Neuron (in vitro differentiated cells): ENCODE measurements around a stretch of chr5.

DNA sequence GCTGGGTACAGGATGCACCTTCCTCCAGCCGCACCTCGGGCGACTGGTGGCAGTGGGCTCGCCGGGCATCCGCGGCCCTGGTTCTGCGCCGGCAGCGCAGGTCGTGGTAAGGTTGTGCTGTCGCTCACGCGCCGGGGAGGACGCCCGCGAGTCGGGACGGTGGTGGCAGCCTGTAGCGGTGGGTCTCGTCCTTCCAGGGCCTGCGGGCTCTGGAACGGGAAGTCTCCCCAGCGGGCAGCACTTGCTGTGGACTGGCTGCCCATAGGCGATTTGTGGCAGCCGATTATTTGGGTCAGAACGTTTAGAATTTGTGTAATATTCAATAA, 315 bp downstream of the NDUFS6 start:
- PRO-cap: bidirectional peak, plus-strand start at position 137 of the sequence, minus-strand start at position 108 of the sequence

DNA sequence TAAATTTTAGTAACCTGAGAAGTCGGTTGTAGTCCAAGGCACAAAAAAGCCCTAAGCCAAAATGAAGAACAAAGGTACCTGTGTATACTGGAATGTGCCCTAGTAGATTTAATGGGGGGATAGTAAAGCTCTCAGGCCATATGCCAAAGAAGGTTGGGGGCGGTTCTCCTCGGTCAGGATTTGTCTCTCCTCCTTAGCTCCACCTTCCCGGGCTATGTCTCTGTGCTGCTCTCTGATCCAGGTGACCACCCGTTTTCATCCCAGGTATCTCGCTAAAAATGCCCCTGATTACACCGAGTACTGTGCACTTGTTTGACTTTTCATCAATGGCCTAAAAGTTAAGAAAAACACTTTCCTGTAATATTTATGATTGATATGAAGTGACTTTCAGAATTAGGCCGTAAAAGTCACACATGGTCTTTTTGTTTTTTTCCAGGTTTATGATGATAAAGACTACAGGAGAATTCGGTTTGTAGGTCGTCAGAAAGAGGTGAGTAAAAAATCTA, 731 bp downstream of the NDUFS6 start:
- PRO-cap: no peak

- PRO-cap: no peak
These were observed 26.6 kb downstream of the NDUFS6 start for GRCh38 chr5:1827755-1828344.

DNA sequence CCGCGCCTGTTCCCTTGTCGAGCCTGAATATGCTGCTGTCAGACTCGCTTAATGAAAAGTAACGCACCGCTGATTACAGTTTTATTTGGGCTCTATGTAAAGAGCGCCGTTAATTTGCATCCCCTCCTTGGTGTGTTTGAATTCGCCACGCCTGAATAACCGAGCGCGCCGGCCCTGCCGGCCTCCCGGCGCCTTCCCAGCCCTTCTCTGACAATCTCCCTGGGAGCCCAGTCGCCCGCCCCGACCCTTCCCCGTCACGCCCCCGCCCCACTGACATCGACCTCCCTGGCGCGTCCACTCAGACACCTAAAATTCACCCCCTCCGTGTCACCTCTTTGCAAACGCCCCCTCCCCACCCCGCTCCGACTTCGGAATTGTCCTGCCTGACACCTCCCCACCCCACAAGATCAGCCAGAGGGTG, 7.8 kb downstream of the IRX4 start:
- PRO-cap: unidirectional peak, minus-strand start at position 209 of the sequence

DNA sequence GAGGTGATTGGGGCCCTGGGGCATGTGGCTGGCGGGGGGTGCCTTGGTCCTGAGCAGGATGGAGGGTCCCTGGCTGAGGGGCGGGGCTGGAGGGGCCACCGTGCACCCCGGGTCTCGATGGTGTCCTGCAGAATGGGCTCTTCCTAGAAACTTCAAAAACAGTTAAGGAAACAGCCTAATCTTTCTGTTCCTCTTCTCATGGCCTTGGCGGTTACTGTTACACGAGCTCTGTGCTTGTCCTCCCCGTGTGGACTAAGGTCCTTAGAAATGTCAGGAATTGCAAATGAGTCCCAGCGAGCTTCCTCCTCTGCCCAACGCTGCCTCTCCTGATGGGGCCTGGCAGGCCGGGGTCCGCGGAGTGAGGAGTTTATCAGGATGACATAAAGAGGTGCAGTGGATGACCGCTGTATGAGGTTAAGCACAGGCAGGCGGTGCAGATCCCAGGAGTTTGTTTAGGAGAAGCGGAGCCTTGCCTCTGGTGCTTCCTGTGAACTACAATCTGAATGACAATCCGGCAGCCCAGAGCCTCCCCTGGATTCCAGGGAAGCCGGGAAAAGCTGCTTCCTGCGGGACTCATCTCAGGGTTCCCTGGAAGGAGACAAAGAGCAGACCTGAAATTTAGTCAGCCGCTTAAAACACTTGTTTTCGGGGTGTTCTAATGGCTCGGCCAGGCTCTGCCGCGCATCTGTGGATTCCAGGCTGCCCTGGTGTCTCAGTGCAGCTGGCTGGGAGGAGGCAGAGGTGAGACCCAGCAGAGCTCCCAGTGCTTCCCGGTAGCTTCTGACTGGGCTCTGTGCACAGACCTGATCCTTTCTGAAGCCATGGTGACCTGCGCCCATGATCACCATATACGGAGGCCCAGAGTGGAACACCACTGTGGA, 69.7 kb upstream of the IRX4 start:
- PRO-cap: no peak

GRCh38 chr5:2266705-2266936, 383.9 kb upstream of the IRX4 start:
- PRO-cap: no peak

GRCh38 chr5:2278792-2279053, 396.0 kb upstream of the IRX4 start:
- PRO-cap: no peak

DNA sequence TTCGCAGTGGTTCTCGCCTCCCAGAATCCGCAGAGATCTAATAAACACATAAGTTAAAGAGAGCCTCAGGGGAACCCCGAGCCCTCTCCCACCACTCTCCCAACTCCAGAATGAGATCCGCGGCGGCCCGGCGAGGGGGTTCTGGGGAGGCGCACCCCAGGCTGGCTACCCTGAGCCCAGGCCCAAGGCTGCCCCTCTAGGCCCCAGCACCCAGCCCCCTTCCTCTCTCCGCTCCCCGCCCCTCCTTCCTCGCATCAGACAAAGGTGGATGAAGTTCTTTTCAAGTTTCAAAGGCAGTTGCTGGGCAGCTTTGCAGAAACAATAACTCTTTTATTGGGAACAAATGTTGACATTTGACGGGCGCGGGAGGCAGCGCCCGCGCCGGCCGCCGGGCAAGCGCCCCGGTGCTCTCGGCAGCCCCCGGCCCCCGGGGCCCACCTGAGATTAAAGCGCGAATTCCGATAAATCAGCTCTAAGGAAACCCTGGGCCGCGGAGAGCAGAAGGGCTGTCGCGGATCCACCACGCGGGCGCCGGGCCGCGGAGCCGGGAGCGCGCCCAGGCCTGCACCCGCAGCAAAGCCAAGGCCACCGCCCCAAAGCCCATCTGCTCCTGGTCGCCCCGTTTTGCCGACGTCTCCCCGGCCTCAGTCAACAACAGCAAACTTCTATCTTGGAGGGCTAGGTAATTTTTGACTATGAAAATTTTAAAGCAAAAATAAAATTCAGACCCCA, 8.3 kb downstream of the IRX2 start:
- PRO-cap: no peak

DNA sequence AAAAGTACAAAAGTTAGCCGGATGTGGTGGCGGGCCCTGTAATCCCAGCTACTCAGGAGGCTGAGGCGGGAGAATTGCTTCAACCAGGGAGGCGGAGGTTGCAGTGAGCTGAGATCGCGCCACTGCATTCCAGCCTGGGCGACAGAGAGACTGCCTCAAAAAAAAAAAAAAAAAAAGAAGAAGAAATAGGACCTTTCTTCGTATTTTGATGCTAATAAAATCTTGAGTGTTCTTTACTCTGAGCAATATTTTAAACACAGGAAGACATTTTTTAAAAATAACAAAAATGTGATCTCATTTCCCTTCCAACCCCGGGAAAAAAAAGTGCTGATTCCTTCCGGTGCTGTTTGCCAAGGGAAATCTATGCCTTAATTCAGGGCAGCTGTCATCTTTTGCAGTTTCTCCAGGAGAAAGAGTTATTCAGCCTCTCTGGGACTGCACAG, 292.0 kb upstream of the IRX1 start:
- PRO-cap: no peak

- PRO-cap: no peak
These were observed 284.7 kb upstream of the IRX1 start for GRCh38 chr5:3310852-3311466.

GRCh38 chr5:3591153-3591595, 4.5 kb upstream of the IRX1 start:
- PRO-cap: bidirectional peak, plus-strand start at chr5:3591339, minus-strand start at chr5:3591280; bidirectional peak, plus-strand start at chr5:3591784, minus-strand start at chr5:3591522

- PRO-cap: unidirectional peak, plus-strand start at chr5:3597191; unidirectional peak, minus-strand start at chr5:3597333
These were observed 1.6 kb downstream of the IRX1 start for GRCh38 chr5:3597128-3597676.

- PRO-cap: no peak
These were observed 18.2 kb downstream of the IRX1 start for GRCh38 chr5:3613797-3614282.

- PRO-cap: no peak
These were observed 145.5 kb downstream of the IRX1 start for GRCh38 chr5:3741200-3741558.

GRCh38 chr5:5421579-5421887, 944 bp upstream of the ICE1 start:
- PRO-cap: bidirectional peak, plus-strand start at chr5:5421772, minus-strand start at chr5:5421812

DNA sequence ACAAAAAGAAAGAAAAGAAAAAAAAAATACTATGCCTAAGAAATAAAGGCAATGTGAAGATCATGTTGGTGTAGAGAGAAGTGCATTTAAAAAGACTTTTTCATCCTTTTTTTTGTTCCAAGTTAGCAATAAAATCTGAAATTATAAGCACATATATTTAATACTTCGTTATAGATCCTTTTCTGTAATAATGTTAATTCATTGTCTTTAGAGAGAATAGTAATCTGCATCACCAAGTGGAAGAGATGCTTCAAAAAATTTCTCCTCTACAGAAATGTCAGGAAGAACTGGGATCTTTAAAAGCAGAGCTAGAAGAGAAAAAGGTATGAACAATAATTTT, 18.4 kb downstream of the ICE1 start:
- PRO-cap: no peak

DNA sequence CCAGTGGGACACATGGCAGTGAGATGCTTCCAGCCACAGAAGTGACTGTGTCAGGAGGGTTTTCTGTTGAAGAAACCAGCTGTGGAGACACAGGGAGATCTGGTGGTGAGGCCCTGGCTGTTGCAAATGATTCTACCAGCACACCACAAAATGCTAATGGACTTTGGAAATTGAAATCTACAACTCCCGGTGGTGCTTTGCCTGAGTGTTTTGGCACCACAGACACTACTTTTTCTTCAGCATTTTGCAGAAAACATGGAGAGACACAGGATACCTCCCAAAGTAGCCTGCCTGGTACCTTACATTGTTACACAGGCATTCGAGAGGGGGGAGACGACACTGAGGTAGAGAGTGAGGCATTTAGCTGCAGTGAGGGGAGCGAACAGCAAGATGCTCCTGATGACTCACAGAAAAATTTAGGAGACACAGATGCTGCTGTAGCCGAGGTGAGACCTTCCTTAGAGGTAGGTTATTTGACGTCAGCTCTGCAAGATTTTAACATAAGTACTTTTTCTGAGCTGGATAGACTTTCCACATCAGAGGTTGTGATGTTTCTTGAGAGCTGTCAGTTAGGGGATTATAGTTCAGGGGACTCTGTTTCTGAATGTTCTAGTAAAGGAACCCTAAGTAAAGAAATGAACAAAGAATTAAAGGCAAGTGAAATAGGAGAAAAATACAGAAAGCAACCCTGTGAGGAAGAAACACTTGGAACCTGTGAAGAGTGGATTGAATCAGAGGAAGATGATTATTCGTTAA, 40.0 kb downstream of the ICE1 start:
- PRO-cap: no peak

DNA sequence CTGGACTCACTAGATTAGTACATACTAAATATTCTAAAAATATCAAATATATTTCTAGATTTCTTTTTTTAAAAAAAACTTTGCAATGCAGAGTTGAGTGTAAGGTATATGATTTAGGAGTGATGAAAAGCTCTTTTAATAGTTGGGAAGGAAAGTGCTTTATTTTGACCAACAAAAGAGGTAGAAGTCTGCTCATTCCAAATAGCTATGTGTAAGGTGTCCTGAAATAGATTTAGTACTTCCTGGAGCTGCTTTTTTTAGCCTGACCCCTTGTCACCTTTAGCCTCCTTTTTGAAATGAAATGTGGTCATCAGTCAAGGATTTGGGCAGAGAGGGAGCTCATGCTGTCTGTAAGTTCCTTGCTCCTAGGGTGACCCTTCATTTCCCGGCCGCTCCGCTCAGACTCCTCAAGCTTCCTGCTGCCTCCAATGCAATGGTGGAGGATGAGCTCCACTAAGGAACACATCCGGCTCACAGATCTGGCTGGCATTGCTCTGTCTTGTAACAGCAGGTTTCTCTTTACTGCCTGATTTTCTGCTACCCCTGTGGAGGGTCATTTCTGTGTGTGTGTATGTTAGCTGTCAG, 265.6 kb downstream of the ICE1 start:
- PRO-cap: no peak

DNA sequence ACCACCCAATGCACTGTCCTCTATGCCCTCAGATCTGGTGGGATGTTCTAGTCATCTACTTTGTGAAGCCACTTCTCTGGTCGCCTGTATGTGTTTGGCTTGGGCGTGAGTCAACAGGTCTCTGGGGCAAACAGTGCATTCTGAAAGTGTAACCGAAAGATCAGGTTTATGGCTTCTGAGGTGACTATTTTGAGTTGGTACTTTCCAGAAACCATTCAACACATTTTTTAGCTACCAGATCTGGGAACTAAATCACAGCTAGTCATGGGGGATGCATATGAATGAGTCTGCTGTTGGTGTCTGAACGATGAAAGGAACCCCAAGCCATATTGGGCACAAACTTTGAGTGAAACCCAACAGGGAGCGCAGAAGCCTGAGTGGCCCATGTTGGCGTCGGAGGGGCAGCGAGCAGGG, 35.2 kb downstream of the UBE2QL1 start:
- PRO-cap: no peak

DNA sequence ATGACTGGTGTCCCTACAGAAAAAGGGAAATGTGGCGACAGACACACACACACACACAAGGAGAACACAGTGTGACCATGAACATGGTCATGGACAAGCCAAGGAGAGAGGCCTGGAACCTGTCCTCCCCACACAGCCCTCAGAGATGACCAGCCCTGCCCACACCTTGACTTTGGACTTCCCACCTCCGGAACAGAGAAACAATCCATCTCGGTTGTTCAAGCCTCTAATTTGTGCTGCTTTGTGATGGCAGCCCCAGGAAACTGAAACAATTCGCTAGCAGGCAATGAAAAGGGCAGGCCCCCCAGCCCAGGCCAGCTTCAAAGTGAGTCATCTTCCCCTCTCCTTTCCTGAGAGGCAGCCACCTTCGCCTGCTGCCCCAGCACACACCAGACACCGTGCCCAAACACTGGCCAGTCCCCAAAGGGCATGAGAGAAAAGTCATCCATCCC, 47.7 kb downstream of the NSUN2 start:
- PRO-cap: no peak